GM12891 (cell line): ENCODE measurements around a stretch of chr18.

GRCh38 chr18:34709182-34709619 is 897 bp upstream of the DTNA start:
- RRBS, result no CpG with 5 or more reads among the region's 5 CpGs

GRCh38 chr18:35010787-35011673 is 30.2 kb upstream of the MAPRE2 start:
- RRBS, result no CpG with 5 or more reads among the region's 7 CpGs

- RRBS, result no CpG with 5 or more reads among the region's 1 CpG
Observed at GRCh38 chr18:35039160-35039552, 2.1 kb upstream of the MAPRE2 start.

- RRBS, result no CpG with 5 or more reads among the region's 4 CpGs
Observed at GRCh38 chr18:35048062-35048494, 6.9 kb downstream of the MAPRE2 start.

DNA sequence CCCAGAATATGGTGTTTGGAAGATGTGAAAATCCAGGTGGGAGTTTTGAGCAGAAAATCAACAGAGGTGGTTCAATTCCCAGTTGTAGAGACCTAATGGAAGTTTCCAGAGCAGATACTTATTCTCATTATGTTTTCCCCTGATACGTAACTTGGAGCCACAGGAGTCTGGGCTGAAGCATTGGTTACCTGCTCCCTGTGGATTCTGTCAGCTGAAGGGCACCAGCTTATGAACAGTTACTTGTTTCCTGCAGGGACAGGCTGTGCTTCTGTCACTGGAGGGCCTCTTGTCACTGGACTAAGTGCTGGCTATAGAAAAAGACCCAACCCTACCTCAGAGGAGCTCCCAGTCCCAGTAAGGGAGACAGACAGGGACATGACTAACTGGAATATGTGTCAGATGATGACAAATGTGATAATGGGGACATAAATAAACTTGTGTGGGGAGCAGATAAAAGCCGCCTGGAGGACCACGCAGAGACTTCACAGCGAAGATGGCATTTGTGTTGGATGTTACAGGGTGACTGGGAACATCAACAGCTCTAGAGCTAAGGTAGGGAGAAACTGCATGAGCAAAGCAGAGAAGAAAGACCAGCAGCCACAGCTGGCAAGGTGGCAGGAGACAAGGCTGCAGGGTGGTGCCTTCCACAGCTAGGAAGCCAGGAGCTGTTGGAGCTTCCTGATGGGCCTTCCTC is 95.0 kb downstream of the MAPRE2 start:
- RRBS, result no CpG with 5 or more reads among the region's 4 CpGs

- RRBS, result no CpG with 5 or more reads among the region's 2 CpGs
Observed at GRCh38 chr18:35172425-35172982, 68.3 kb upstream of the ZNF397 start.

GRCh38 chr18:35340163-35341436 is 3.6 kb downstream of the ZNF24 start:
- RRBS, result no CpG with 5 or more reads among the region's 16 CpGs

DNA sequence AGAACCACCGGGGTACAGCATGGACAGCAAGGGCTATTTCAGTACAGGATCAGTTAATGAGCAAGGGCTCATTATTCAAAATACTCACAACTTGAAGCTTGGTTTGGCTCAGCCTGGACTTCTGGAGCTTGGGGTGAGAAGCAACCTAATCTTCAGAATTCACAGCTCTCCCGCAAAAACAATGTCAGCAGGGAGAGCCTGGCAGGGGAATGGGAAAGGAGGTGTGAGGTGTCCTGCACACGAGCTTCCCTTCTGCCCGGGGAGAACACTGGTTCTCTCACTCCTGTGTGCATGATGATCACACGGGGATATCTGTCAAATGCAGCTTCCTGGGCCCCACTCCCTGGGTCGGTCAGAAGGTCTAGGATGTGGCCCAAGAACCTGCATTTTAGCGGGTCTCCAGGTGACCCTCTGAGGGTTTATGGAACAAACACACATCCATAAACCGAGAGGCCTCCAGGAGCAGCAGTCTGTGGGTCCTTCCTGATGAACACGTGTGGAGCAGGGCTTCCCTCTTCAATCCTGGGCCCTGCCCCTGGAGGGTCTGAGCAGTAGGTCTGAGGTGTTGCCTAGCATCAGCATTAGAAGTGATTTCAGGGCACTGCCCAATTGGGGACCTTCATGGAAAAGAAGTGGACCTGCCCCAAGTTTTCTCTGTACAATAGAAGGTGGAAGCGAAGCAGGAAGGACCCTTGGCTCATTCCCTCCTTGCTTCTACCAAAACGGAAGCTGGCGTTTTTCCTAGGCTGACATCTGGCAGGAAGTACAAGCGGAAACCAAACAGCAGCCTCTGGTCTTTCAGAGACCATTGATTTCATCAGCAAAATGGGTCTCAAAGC is 31.0 kb downstream of the INO80C start:
- RRBS, result no CpG with 5 or more reads among the region's 13 CpGs

DNA sequence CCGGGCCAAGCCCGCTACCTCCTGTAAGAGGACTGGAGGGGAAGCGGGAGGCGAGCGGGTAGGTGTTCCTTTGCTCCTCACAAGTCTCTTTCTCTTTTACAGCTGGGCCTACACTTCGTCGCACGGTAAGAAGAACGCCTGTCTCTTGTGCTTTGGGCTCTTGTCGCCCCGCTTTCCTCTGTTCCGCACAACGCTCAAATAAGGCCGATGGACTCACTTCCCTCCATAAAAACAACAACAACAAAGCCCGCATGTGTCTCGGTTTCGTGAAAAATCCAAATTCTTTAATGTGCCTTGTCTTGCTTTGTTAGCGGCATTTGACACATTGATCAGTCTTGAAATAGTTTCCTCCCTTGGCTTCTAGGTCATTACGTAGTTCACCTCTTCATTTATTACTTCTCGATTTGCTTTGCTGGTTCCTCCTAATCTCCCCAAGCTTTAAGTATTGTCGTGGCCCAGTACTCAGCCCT is 339 bp downstream of the C18orf21 start:
- RRBS, result no CpG with 5 or more reads among the region's 21 CpGs

- RRBS, result no CpG with 5 or more reads among the region's 5 CpGs
Observed at GRCh38 chr18:36130475-36130848, 763 bp downstream of the ELP2 start.

DNA sequence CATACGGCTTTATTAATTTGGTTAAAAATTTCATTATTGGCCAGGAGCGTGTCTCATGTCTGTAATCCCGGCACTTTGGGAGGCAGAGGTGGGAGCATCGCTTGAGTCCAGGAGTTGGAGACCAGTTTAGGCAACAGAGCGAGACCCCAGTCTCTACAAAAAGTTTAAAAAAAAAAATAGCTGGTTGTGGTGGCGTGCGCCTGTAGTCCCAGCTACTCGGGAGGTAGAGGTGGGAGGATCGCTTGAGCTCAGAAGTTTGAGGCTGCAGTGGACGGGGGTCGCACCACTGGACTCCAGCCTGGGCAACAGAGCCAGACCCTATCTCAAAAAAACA is 1.1 kb downstream of the ELP2 start:
- RRBS, result no CpG with 5 or more reads among the region's 11 CpGs

DNA sequence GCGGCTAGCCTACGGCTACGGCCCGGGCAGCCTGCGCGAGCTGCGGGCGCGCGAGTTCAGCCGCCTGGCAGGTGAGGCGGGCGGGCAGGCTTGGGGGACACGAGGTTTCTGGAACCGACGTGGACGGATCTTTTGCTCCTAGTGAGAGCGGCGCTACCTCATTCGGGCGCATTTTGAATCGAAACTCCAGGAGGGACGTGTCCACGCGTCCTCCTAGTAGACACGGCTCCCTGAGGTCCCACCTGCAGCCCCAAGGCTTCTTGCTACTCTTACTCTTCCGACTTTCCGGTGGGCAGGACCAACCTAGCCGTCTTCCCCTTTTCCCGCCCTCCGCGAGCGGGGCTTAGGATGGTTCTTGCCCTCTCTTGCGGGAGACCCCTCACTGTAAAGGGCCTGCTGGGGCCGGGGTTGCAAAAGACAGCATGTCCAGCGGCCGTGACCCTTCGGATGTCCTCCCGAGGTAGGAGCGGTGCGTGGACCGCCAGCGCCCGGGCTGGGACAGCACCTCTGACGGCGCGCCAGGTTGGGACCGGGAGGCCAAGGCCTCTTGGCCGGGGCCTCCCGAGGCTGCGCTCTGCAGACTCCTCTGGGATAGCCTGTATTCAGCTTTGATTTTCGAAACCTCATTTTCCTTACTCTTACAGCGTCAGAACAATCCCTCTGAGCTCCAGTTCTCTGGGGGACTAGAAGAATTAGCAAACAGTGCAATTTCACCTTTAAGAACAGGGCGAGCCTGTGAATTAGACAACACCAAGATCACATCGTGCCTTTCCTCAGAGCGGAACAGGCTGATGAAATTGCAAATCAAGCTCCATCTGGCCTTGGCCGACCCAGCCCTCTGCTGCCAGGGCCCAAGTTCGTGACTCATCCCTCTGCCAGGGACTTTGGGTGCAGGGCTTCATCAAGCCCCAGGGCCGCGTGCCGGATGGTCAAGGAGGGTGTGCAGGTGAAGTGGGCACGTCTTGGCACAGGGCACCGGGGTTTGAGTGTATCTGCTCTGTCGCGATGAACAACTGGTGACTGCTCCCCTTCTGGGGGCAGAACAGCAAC is 639 bp downstream of the MOCOS start:
- RRBS, result 31% methylated on average over 19 of the region's 65 CpGs

DNA sequence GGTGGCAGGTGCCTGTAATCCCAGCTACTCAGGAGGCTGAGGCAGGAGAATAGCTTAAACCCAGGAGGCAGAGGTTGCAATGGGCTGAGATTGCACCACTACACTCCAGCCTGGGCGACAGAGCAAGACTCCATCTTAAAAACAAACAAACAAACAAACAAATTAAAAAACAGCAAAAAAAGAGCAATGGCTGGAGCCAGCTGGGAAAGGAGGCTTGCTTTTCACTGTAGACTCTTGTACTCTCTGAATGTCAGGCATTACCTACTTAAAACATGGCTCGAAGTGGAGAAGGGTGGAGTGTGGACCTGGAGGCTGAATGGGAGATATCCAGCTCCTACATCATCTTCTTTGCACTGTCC is 32.2 kb downstream of the MOCOS start:
- RRBS, result no CpG with 5 or more reads among the region's 2 CpGs

GRCh38 chr18:36711778-36712321 is 117.0 kb downstream of the TPGS2 start:
- RRBS, result no CpG with 5 or more reads among the region's 5 CpGs

DNA sequence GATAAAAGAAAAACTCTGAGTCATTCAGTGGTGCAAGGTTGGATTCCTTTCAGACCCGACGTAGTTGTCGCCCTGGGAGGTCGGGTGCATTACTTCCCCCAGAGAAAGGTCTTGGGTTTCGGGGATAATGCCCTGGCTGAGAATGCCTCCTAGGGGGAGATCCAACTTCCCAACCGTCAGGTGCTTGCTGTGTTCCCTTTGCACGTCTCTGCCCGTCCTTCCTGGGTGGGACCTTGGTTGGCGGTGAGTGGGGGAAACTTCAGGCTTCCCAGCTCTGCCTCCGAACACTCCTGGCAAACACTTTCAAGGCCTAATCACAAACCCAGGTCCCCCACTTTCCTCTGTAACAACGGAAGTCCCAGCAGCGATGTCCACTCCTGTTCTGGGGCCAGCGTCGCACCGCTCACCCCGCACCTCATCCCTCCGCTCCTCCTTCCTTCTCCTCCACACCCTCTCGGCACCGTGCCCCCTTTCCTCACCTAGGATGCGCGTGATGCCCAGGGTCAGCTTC is 543 bp downstream of the TPGS2 start:
- RRBS, result no CpG with 5 or more reads among the region's 21 CpGs

DNA sequence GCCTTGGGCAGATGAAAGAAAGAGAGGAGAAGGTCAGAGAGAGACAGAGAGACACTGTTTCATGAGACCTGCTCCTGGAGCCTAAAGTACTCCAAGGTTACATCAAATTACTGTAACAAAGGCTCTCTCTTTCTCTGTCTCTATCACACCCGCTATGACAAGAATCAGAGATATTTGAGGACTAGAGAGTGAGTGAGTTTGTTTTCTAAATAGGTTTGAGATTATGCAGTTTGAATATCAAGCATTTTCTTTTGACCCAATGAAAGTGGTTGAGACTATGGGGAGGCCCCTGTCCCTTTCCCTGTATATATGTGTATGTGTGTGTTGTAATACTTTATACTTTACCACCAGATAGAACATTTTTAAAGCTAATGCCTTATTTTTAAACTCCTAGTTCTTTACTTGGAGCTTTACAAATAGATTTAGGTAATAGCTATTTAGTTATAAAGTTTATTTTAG is 1869.8 kb upstream of the PIK3C3 start:
- RRBS, result no CpG with 5 or more reads among the region's 1 CpG

GRCh38 chr18:42107939-42108611 is 153.0 kb downstream of the PIK3C3 start:
- RRBS, result no CpG with 5 or more reads among the region's 4 CpGs

DNA sequence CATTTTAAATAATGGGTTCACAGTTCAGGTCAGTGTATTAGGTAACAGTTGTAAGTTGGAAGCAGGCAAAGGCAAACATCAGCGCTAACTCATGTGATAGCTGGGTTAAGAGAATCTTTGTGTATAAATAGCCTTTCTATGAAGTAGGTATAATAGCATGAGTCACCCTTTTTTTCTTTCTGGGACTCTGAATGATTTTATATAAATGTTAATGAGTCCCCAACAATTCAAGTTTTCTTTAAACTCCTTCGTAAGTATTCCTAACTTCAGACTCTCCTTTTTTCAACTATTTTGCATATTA is 384.3 kb downstream of the PIK3C3 start:
- RRBS, result no CpG with 5 or more reads among the region's 2 CpGs

GRCh38 chr18:42446129-42446779 is 491.2 kb downstream of the PIK3C3 start:
- RRBS, result no CpG with 5 or more reads among the region's 1 CpG

GRCh38 chr18:43933079-43933794 is 655.9 kb upstream of the SYT4 start:
- RRBS, result no CpG with 5 or more reads among the region's 8 CpGs